Colic lymph node (tissue), 1 donor: ENCODE data around the gene PTPRN.

DNA sequence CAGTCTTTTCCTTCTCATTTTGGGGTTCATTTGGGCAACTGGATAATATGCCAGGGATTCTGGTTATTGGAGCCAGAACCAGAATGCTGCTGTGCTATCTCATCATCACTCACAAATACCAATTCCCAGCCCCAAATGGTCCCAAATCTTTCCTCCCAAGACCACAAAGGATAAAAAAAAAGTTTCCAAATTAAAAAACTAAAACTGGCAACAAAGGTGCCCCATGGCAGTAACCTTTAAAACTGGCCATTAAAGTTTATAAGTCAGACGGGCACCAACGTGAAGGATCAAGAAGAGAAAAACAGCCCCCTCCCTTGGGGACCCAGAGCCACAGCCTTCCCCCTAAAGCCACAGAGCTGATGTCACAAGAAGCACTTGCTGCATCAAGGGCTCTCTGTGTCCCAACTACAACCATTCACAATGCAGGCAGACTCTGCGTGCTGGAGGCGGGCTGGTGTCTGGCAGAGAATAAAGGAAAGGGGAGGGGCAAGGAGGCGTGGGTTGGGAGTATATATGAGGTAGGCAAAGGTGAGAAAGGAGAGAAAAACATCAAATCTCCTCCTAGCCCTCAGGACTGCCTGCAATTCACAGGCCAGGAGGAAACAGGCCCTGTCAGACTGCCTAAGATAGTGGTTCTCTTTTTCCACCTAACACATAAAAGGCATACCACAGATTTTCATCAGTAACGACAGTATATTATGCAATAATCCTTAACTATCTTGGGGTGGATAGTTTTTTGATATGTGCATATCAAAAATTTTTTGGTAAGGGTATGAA lies 48.7 kb upstream of the IHH start:
- PRO-cap = no peak

GRCh38 chr2:219123303-219124346 lies 37.0 kb downstream of the NHEJ1 start:
- PRO-cap = no peak

GRCh38 chr2:219216070-219216899 lies 2.5 kb downstream of the ABCB6 start:
- PRO-cap = no peak

GRCh38 chr2:219223876-219224522 lies 5.2 kb upstream of the ABCB6 start:
- PRO-cap = no peak

GRCh38 chr2:219244905-219245287 lies 348 bp downstream of the GLB1L start:
- PRO-cap = no peak

DNA sequence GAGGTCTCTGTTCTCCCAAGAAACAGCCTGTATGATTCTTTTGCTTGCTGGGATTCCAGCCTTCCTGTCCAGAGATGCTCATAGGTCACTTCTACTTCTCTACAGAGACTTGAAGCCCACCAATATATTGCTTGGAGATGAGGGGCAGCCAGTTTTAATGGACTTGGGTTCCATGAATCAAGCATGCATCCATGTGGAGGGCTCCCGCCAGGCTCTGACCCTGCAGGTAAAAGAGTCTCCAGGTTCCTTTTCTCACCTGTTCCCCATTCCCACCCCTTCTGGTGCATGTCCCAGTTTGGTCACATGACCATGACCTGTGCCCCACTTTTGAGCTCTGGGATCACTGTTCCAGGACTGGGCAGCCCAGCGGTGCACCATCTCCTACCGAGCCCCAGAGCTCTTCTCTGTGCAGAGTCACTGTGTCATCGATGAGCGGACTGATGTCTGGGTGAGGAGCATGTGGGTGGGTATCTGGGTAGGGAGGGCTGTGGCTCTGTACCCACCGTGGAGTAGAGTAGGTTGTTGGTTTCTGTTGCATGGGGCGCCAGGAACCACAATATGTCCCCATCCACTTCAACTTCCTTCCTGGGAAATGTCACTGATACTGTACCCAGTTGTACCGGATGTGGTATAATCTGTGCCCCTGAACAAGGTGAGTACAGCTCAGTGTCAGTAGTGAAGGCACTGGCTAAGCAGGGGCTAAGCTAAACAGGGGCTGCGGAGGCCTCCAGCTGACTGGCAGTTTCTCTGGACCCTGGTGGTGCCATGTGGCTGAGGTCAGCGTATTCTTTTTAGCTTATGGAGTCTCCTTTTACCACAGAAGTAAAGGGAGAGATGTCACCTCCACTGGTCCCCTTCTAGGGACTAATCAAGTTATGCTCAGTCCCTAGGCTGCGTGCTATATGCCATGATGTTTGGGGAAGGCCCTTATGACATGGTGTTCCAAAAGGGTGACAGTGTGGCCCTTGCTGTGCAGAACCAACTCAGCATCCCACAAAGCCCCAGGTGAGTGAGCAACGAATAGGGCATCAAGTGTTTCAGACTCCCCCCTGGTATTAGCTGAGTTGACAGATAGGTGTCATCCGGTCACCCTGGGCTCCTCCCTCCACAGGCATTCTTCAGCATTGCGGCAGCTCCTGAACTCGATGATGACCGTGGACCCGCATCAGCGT lies 2.4 kb downstream of the STK16 start:
- PRO-cap = bidirectional peak, plus-strand start at position 666 of the sequence, minus-strand start at position 511 of the sequence

- PRO-cap = no peak
Measured at GRCh38 chr2:219280827-219281978, 2.0 kb downstream of the DNAJB2 start.

DNA sequence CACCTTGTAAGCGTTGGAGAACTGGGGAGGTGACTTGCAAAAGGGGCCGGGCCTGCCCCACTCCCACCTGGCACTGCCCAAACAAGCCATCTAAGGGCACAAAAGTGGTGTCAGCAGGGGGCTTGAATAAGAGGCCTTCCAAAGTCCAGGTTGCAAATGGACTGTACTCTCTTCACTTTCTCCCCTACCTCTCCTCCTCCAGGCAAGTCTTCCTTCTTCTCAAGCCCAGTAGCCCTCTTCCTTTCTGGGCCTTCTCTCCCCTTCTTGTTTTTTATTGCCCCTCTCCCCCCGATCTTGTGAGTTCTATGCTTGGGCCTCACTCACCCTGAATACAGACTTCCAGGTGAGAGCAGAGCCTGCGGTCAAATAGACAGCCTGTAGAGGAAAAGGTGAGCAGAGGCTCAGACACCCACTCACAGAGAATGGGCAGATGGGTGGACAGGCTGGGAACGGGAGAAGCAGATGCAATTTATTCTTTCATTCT lies 1.7 kb downstream of the PTPRN start:
- PRO-cap = no peak

DNA sequence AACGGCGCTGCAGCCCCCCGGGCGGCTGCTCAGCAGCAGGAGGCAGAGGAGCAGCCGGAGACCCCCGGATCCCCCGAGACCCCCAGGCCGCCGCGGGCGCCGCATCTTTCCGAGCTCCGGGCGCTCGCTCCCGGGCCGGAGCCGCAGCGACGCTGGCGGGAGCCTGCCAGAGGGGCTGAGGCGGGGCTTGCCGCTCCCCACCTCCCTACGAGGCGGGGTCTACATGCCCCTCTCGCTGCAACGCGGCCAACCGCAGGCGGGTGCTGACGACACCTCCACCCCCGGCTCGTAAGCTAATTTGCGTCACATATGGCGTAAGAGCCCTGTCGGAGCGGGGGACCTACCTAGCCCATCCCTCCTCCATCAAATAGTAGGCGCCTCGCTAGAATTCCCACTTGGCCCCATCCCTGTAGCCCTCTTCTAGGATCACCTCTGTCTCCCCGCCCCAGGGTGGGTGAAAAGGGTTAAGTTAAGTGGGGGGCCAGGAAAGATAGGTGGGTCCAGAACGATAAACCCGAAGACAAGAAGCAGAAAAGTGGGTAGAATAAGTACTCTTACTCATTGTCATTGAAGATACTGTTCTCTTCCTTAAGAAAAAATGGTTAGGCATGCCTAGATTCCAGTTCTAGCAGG lies at the start of gene PTPRN:
Gene PTPRN, minus strand, starts transcription at position 174 of the 633 bp plus-strand sequence.
- PRO-cap = no peak

DNA sequence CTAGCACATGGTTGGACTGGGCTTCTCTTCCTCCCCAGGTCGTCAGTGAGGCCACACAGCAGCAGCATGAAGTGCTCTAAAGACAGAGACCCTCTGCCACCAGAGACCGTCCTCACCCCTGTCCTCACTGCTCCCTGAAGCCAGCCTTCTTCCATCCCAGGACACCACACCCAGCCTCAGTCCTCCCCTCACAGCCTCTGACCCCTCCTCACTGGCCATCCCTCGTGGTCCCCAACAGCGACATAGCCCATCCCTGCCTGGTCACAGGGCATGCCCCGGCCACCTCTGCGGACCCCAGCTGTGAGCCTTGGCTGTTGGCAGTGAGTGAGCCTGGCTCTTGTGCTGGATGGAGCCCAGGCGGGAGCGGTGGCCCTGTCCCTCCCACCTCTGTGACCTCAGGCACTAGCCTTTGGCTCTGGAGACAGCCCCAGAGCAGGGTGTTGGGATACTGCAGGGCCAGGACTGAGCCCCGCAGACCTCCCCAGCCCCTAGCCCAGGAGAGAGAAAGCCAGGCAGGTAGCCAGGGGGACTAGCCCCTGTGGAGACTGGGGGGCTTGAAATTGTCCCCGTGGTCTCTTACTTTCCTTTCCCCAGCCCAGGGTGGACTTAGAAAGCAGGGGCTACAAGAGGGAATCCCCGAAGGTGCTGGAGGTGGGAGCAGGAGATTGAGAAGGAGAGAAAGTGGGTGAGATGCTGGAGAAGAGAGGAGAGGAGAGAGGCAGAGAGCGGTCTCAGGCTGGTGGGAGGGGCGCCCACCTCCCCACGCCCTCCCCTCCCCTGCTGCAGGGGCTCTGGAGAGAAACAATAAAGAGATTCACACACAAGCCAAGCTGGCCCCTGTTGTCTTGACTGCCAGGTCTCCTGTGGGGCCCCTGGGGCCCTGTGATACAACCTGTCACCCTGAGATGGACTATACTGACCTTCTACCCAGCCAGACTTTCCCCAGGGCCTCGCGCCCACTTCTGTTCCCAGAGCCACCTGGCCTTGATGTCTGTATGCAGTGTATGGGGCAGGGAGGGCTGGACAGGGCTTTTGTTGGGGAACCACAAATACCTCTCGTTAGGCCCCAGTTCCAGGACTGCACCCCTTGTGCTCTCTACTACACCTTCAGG lies 8.1 kb downstream of the DES start:
- PRO-cap = no peak

- PRO-cap = no peak
Measured at GRCh38 chr2:219484549-219485405, 11.2 kb upstream of the SPEGNB start.

GRCh38 chr2:219538575-219539444 lies 4.8 kb downstream of the CHPF start:
- PRO-cap = no peak

GRCh38 chr2:219539445-219540352 lies 3.9 kb downstream of the CHPF start:
- PRO-cap = no peak

DNA sequence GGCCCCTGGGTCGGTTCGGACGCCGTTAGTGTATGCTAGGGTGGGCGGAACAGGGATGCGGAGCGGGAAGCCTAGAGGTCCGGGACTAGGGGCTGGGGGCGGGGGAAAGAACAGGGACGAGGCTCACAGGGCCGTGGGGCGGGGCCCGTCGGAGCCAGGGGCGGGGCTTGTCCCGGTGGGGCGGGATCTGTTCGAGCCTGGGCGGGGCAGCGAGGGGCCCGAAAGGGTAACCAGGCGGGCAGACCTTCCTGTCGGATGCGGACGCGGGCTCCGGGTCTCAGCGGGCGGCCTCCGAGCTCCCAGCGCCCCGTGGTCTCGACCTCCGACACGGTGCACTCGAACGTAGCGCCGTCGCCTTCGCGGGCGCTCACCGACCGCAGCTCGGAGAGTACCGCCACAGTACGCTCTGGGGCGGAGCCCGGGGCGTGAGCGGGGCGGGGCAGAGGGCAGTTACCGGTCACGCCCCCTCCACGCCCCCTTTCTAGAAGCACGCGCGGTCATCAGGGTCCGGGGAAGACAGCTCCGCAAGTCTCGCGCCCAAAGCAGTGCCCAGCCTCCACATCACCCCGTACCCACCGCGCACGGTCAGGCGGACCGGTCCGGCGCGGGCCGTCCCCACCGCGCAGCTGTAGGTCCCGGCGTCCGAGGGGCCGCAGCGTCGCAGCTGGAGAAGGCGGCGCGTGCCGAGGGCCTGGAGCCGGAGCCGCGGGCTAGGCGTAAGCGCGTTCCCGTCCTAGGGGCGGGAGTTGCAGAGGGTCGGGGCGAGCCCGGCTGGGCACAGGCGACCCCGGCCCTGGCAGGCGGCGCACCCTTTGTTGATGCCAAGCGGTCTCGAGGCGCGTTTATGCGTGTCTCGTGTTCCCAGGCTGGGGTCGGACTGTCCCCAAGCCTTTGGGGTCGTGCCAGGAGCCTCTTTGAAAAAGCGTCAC lies 8.7 kb downstream of the TMEM198 start:
- PRO-cap = no peak

- PRO-cap = no peak
Measured at GRCh38 chr2:219560632-219561117, 10.7 kb downstream of the OBSL1 start.

DNA sequence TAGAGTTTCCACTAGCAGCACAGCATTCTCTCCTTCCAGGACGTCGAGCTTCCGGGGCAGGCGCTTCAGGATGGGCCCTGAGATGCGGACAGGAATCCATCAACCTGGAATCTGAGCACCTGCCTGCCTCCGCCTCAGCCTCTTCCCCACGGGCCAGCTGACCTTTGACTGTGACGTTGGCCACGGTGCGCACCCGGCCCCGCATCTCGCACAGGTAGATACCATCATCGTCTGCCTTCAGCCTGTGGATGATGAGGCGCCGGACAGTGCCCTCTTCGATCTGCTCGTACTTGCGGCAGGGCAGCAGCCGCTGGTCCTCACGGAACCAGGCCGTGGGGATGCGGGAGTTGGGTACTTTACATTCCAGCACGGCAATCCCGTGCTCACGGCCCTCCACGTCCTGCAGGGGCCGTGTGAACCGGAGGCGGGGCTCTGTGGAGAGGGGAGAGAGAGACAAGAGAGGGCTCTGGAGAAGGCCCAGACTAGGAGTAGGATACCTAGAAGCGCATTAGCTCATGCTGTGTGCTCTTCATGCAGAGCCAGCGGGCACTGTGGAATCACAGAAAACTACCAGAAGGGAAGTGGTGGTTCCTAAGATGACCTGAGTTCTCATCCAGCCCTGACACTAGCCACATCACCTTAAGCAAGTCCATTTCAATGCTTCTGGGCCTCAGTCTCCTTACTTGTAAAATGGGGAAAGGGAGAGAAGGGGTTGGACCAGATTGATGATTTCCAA lies 3.3 kb downstream of the OBSL1 start:
- PRO-cap = no peak

DNA sequence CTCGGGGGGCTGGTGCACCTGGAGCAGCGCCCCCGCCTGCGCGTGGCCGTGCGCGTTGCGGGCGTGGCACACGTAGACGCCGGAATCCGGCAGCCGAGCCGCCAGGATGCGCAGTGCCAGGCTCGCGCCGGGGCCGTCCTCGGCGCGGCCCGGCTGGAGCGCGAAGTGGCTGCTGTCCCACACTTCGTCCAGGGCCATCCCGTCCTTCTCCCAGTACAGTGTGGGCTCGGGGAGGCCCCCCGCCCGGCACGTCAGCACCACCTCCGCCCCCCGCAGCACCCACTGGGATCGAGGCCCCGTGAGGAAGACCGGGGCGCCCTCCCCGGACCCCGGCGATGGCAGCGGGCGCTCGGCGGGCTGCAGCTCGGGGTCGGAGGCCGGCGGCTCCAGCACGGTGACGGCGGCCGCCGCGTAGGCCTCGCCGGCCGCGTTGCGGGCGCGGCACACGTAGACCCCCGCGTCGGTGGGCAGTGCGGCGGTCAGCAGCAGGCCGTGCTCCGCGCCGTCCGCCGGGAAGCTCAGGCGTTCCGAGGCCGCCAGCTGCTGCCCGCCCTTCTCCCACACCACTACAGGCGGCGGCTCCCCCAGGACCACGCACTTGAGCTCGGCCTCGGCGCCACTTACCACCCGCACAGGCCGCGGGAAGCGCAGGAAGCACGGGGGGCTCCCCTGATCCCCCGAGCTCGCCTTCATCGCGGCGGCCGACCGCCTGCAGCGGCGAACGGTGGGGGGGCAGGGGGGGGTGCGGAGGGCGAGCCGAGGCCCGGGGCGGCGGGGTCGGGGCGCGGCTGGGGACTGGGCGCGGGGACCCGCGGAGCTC lies 589 bp downstream of the OBSL1 start:
- PRO-cap = no peak

GRCh38 chr2:219592644-219593134 lies 5.0 kb upstream of the STK11IP start:
- PRO-cap = no peak

DNA sequence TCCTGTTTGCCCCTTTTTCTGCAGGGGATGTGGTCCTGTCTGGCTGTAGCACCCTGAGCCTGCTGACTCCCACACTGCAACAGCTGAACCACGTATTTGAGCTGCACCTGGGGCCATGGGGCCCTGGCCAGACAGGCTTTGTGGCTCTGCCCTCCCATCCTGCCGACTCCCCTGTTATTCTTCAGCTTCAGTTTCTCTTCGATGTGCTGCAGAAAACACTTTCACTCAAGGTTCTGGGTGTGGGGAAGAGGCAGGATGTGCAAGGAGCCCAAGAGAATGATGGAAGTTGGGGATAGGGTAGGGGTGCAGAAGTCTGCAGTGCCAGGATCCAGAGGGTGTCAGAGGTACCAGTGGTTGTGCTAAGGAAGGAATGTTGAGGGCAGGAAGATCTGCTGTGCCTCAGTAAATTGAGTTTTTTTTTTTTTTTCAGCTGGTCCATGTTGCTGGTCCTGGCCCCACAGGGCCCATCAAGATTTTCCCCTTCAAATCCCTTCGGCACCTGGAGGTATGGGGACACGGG lies 3.6 kb downstream of the STK11IP start:
- PRO-cap = no peak

- PRO-cap = no peak
Measured at GRCh38 chr2:219644816-219645619, 17.6 kb downstream of the SLC4A3 start.